Spleen (tissue), 7 donors: ENCODE measurements around a stretch of chr13.

GRCh38 chr13:98143704-98144041 lies 779 bp downstream of the FARP1 start:
- PRO-cap, 4 experiments, result peak in 1 of 4 experiments; most common plus-strand start chr13:98143884 (in 1); most common minus-strand start chr13:98143896 (in 1)
- RAMPAGE, long total RNA, 4 experiments, result start-site peak on the plus strand in 1 of 4 experiments, at chr13:98143413-98144053 at its widest, 7 reads per replicate

DNA sequence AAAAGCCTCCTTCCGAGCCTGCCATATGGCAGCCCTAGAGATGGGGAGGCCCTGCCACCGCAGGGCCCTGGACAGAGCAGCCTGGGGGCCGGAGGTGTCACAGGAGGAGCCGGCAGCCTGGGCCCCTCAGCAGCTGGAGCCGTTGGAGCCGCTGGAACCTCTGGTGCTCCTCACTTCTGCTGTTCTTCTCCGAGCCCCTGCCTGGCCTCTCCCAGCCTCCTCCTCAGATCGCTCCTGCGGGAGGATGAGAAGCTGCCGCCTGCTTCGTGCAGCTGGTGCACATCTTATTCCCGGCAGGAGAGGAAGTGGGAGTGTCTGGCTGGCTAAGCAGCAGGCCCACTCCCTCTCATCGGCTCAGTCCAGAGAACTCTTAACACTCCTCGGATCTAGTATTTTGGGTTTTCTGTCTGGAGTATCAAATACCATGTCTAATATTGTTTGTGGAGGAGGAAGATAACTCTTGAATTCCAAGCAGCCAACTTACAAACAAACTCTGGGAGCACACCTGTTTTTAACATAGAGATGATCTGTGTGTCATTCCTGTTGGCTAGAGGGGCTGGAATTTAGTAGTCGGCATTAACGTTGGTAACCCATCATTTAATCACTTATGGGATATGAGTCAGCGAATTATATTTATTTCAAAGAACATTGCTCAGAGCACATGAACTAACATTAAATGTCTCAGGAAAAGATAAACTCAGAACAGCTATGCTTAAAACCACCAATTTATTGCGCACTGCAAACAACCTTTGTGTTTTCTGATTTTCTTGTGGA lies 37.1 kb upstream of the RNF113B start:
- PRO-cap, 4 experiments, result no peak in any of the 4 experiments
- RAMPAGE, long total RNA, 4 experiments, result no peak in any of the 4 experiments

- PRO-cap, 4 experiments, result no peak in any of the 4 experiments
- RAMPAGE, long total RNA, 4 experiments, result no peak in any of the 4 experiments
These were observed 191.3 kb downstream of the STK24 start for GRCh38 chr13:98385588-98386113.

DNA sequence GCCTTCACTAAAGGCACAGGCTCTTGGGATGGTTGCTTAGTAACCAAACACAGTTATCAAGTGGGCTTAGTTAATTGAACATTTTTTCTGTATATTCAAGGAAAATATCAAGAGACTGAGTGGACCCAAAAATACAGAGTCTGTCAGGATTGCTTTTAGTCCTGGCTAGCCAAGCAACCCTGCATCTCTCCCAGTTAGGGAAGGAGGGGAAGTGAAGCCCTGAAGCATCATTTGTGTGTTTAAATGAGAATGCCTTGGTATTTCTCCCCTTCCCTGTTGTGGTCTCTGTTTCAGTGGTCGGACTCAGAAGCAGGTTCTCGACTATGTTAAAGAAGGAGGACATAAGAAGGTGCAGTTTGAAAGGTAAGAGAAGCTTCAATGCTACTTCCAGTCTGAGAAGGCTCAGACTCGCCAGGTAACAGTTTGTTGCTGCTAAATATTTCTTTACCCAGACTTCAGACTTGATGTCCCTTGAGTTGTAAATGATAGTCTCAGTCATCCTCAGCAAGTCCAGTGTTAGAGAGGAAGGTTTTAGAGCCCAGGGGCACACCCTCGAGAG lies 186.3 kb downstream of the STK24 start:
- PRO-cap, 4 experiments, result no peak in any of the 4 experiments
- RAMPAGE, long total RNA, 4 experiments, result no peak in any of the 4 experiments

DNA sequence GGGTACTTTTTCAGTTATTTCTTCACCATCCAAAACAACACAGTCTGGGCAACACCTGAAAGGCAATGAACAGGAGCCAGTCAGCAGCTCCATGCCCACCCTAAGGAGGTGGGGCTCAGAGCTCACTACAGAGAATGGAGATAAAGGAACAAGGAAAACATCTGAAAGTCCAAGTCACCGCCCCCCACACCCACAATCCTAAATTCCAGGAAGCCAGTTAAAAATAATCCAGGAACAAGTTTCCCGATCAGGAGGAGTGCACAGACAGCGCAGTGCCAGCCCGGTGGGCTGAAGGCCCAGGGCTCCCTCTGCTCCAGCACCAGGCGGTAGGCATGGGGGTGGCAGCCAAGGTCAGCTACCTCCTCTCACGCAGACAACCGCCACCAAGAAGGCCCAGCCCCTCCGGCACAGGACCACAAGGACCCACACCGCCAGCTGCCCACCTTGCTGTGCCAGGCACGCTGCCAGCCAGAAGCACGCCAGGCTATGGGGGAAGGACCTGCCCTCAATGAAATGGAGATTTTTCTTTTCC lies 11.2 kb downstream of the STK24 start:
- PRO-cap, 4 experiments, result peak in 2 of 4 experiments; most common plus-strand start position 237 of the sequence (in 1)
- RAMPAGE, long total RNA, 4 experiments, result no peak in any of the 4 experiments

DNA sequence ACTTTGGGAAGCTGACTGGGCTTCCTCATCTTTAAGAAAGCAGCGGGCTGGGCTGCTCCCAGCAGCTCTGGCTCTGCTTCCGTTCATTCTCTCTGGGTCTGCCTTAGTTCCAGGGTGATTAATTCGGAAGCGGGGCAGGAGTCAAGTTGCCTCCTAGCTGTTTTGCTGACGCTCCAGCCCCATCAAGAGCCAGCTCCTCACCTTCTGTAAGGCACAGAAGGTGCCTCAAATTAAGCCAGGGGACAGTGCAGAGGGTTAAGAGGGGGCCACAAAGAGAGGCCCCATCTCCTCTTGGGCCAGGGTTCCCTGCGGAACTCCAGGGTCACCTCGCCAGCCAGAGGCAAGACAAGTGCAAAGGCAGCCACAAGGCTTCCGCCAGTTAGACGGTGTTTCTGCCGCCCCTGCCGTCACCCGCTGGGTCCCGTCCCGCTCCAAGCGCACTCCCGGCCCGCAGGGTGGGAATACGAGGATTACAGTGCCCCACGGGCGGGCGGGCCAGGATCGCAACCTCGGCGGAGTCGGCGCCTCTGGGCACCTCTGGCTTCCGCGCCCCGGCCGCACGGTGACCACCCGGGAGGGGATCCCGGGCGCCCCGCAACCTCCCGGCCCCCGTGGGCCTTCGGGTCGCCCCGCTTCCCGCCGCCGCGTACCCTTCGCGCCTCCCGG lies 483 bp downstream of the SLC15A1 start:
- PRO-cap, 4 experiments, result no peak in any of the 4 experiments
- RAMPAGE, long total RNA, 4 experiments, result no peak in any of the 4 experiments

GRCh38 chr13:98784879-98785128 lies 32.3 kb upstream of the SLC15A1 start:
- PRO-cap, 4 experiments, result no peak in any of the 4 experiments
- RAMPAGE, long total RNA, 4 experiments, result no peak in any of the 4 experiments

DNA sequence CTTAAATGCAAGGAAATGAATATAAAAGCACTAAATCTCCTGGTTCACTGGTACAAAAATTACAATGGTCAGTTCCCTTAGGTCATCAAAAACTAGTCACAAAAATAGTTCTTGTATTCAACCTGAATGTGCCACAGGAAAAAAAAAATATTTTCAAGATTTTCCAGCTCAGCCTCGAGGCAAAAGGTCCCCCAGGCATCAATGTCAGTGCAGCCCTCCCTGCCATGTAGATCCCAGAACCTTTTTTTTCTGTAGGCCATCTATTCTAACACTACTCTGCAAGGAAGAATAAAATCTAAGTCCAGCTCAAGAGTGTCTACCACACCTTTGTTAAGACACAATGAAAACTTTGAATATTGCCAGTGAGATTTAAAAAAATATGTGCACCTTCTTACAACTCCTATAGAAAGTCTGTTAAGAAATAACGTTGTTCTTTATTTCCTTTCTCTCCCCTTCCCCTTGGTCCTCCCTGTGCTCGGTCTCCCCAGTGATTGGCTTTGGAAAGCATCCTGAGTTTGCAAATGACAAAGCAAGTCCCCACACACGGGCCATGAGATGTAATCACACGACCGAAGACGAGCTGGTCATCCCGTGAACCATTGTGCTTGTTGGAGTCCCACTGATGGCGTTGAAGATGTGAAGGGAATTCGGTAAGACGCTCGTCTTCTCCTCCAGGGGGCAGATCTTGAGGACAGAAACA lies 41.7 kb upstream of the SLC15A1 start:
- PRO-cap, 4 experiments, result no peak in any of the 4 experiments
- RAMPAGE, long total RNA, 4 experiments, result no peak in any of the 4 experiments

DNA sequence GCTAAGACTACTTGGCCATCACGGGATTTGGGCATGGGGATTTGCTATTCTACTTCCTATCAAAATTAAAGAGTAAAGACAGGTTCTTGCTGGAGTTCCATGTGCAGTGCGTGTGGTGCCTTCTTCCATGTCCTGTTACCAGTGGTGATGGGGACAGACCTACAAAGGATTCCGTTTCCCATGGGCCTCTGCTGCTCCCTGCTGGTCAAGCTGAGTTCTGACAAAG lies 90.3 kb upstream of the SLC15A1 start:
- PRO-cap, 4 experiments, result no peak in any of the 4 experiments
- RAMPAGE, long total RNA, 4 experiments, result no peak in any of the 4 experiments

DNA sequence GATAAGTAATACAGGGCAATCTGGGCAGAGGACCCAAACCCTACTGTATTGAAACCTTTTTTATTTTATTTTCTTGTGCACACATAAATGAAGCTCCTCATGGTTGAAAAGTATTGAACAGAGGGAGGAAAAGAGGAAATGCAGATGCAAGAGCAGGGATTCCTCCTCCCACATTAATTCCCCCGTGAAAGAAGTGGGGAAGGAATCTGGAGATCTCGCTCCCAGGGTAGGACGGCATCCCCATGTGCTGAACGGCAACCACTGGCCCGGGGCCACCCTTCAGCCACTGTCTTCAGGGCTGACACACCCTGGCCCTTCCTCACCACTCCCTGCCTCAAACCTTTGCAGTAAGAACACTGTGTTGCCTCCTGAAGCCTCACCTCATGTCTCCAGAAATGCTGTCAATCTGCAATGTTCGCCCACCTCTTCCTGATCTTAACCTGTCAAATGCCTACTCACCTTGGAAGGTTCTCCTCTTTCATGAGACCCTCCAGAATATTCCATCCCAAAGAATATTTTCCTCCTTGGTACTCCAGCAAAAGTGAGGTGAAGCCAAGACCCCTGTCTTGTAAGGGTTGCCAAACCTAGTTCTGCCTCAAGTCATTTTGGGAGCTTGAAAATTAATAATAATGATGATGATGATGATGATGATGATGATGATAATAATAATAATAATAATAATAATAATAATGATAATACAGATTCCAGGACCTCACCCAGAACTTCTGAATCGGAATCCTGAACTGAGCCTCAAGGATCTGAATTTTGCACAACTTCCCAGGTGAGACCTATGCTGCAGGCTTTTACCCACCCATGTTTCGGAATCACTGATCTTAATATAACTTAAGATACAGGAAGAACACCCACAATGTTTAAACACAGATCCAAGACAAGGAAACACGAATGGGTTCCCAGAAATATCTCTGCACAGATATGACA lies 11.1 kb upstream of the DOCK9 start:
- PRO-cap, 4 experiments, result no peak in any of the 4 experiments
- RAMPAGE, long total RNA, 4 experiments, result no peak in any of the 4 experiments

DNA sequence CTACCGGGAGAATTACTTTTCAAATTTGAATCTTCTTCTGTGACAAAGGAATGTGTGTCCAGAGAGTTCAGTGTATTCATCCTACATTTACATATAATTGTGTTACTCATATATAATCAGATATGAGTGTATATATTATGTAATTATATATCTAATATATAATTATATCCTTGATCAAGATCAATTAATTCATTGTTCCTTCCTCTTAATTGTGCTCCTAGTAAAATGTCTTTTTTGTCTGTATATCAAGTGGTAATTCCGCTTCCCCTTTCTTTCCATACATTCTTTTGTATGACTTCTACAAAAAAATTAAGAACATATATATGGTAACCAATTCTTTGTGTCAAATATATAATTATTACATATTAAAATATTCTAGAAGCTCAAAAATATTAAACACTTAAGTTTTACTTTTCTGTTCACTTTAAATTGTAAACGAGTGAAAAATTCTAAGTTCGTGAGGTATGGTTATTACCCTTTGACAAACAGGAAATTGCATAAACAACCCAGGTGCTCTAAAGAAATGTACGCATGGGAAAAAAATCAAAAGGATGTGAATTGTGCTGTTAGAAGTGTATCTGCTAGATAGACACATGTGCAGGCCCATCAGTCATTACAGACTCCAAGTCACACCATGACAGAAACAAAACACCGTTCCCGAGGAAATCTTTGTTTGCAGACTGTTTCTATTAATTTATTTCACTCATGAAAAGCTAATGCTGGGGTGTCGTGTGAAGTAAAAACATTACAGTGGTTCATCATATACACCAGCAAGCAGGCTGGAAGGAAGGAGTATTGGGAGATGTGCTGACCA lies 16.9 kb upstream of the DOCK9 start:
- PRO-cap, 4 experiments, result peak in 1 of 4 experiments; most common plus-strand start position 546 of the sequence (in 1)
- RAMPAGE, long total RNA, 4 experiments, result no peak in any of the 4 experiments

DNA sequence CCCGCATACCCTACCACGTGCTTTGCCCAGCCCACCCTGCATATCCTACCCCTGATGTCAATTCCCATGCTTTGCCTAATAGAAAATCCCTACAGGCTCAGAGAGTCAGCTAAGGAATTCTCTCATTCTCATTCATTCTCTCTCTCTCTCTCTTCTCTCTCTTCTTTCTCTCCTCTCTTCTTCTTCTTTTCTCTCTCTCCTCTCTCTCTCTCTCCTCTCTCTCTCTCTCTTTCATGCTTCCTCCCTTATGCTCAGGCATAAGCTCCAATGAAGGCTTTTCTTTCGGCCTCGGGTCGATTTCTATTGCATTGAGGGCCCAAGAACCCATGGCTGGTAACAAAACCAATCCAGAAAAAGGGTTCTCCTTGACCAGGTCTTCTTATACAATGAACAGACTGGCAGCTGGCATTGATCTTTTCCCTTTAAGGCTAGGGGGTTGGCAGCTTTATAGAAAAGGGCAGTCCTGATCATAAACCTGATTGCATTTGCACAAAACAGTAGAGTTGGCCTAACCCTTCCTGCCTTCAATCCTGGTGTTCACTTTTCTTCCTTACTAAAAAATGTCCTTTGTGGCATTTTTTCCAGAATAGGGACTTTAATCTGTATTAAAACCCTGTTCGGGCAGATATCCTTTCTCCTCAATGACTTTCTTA lies 95.4 kb upstream of the DOCK9 start:
- PRO-cap, 4 experiments, result no peak in any of the 4 experiments
- RAMPAGE, long total RNA, 4 experiments, result no peak in any of the 4 experiments

DNA sequence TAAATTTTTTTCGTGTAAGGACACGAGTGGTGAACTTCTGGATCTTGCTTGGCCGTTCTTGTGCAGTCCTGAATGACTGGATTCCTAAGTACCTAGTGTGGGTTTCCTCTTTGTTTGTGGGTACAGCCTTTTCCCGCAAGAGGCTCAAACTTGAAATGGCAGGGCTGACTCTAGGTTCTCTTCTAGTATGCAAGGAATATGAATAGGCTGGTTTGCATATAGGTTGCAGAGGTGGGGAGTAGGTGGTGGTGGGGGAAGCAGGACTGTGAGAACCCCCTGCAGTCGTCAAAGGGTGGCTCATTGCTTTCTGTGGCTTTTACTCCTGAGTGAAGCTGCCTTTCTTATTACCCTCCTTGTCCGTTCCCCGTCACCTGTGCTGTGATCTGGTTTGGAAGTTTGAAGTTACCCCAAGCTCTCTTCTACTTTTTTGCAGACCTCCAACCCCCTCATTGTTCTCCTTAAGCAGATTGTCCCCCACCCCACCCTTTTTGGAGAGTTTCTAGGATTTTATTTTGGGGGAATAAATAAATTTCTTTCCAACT lies 13.7 kb downstream of the UBAC2 start:
- PRO-cap, 4 experiments, result peak in 1 of 4 experiments; most common plus-strand start position 147 of the sequence (in 1)
- RAMPAGE, long total RNA, 4 experiments, result no peak in any of the 4 experiments

DNA sequence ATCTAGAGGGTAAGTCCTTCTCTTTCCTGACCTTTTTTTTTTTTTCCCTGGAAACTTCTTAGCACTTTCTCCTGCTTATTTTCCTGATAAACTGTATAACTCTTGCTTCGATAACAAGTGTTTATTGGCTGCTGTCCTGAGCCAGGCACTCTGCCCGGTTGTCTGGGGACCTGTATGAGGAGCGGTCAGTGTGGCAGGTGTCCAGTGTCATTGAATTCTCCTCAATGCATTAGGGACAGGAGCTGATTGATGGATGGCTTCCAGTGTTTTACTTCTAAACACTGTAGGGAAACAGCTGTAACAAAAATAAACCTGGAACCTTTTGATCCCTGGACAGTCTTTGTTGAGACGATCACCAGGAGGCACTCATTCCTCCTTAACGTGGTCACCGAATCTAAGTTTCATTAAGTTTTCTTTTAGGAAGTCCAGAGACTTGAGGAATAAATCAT lies 17.8 kb downstream of the UBAC2 start:
- PRO-cap, 4 experiments, result no peak in any of the 4 experiments
- RAMPAGE, long total RNA, 4 experiments, result no peak in any of the 4 experiments

- PRO-cap, 4 experiments, result peak in 3 of 4 experiments; most common plus-strand start chr13:99256794 (in 3); most common minus-strand start chr13:99256497 (in 1)
- RAMPAGE, long total RNA, 4 experiments, result no peak in any of the 4 experiments
These were observed 1.7 kb downstream of the GPR18 start for GRCh38 chr13:99256344-99257101.

- PRO-cap, 4 experiments, result no peak in any of the 4 experiments
- RAMPAGE, long total RNA, 4 experiments, result no peak in any of the 4 experiments
These were observed 3.4 kb upstream of the GPR18 start for GRCh38 chr13:99261458-99262060.

- PRO-cap, 4 experiments, result peak in 1 of 4 experiments; most common plus-strand start chr13:99273321 (in 1)
- RAMPAGE, long total RNA, 4 experiments, result no peak in any of the 4 experiments
These were observed 15.1 kb upstream of the GPR18 start for GRCh38 chr13:99273234-99273795.

GRCh38 chr13:99274832-99275463 lies 16.8 kb upstream of the GPR18 start:
- PRO-cap, 4 experiments, result no peak in any of the 4 experiments
- RAMPAGE, long total RNA, 4 experiments, result no peak in any of the 4 experiments

DNA sequence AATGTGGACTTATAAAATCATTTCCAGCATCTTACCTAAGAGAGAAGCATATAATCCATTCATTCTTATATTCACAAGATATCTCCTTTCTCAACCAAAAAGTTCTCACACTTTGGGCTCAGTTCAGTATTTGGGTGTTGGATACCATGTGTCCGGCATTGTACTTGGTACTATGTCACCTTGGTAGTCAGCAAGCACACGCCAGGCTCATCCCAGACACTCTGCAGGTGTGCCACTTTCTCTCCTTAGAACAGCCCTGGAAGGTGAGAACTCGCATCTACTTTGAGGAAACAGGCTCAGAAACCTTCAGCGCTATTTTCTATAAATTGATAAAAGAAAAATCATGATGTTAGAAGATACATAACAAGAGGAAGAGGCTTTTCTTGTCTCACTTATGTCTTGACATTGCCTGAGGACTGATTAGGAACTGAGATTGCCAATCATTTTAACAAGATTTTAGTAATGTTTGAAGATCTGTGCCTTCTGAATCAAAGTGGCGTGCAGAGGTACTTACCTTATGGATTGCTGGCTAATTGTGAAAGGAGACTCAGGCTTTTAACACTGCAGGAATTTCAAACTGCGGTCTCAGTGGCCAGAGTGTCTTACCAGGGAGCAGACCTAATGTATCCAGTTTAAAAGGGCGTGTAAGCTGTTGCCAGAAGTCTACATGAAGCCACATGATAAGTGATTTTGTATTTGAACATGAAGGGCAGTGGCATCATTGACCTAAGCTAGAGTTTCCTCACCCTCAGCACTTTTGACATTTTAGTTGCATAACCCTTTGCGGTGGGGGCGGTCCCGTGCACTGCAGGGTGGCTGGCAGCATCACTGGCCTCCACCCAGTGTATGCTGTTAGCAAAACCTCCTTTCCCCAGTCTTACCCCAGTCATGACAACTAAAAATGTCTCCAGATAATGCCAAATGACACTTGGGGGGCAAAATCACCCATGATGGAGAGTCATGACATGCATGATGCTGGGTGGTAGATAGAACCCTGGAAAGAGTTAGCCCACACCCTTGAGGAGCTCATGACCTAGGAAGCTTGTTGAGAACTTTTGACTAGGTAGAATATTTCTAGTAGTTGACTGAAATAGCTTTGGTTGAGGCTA lies 23.5 kb upstream of the GPR18 start:
- PRO-cap, 4 experiments, result peak in 2 of 4 experiments; most common plus-strand start position 858 of the sequence (in 1); most common minus-strand start position 634 of the sequence (in 2)
- RAMPAGE, long total RNA, 4 experiments, result start-site peak on the minus strand in 1 of 4 experiments, centred at position 673 of the sequence, 7 reads per replicate

GRCh38 chr13:99355106-99355486 lies 47.9 kb upstream of the GPR183 start:
- PRO-cap, 4 experiments, result peak in 2 of 4 experiments; most common plus-strand start chr13:99355430 (in 2); most common minus-strand start chr13:99355333 (in 1)
- RAMPAGE, long total RNA, 4 experiments, result no peak in any of the 4 experiments